ENCODE measurements around a stretch of chr13.

GRCh38 chr13:32246464-32246939 is 68.7 kb downstream of the ZAR1L start:
- PRO-cap, result no peak

DNA sequence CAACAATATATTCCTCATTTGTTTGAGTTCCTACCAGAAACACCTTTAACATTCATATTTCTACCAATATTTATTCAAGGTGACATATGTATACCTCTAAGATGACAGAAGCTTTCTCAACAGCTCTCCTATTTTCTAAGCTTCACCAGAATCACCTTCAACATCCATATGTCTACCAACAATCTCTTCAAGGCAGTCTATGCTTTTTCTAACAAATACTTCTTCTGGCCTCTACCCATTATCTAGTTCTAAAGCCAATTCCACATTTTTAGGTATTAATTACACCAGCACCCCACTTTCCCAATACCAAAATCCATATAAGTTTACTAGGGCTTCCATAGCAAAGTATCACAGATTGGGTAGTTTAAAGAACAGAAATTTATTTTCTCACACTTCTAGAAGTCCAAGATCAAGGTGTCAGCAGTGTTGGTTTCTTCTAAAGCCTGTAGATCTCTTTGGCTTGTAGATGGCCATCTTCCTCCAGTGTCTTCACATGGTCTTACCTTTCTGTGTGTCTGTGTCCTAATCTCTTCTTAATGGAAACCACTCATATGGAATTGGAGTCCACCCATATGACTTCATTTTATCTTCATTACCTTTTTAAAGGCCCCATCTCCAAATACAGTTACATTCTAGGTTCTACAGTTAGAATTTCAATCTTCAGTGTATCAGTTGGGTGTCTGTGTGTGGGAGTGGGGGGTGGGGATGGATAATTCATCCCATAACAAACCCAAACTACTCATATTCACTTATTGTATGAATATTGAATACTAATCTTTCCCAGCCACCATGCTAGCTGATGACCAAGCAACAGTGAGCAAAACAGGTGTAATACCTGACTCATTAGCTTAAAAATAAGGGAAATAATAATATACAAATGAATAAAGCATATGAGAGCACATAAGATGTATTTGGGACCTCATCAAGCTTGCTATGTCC is 32.6 kb downstream of the N4BP2L2 start:
- PRO-cap, result no peak

DNA sequence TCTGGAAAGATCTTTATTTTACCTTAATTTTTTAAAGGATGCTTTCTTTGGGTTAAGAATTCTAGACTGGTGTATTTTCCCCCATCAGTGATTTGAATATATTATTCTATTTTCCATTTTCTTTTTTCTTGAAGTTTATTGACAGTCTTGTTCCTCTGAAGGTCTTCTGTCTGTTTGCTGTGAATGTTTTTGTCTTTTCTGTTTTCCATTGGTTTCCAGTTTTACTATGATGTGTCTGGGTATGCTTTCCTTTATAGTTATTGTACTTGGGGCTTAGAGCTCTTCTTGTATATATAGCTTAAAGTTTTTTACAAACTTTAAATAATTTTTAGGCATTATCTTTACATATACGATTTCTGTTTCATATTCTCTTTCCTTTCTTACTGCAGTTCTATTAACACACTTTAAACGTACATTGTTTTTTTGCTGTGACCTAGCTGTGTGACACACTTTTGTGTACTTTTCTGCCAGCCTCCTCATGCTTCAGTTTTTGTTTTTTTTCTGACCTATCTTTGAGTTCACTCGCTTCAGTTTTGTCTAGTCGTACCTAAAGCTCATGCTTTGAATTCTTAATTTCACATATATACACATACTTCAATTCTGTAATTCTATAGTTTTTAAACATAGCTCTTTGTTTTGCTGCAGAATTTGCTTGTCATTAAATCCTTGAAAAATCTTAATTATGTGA is 150.2 kb downstream of the PDS5B start:
- PRO-cap, result no peak

- PRO-cap, result no peak
Observed at GRCh38 chr13:32889667-32890002, 126.6 kb upstream of the KL start.

DNA sequence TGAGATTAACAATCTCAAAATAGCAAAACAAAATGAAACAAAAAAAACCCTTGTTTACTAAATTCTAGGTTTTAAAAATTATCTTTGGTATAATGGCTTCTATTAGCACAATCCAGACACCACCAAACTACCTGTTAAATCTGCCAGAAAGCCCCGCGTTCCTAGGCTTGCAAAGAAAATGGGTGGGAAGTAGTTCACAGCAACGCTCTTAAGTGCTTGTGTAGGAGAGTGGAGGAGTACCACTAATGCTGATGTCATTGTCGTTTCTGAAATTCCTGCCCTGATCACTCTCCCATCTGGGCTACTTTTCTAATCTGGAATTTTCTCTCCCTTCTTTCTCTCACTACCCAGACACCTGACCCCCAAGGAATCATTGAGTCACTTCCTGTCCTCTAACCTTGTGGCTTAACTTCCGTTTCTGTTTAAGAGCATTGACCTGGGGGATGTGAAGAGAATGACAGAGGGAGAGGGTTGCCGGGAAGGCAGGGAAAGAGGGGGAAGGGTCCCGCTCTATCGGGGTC is 98.8 kb downstream of the STARD13 start:
- PRO-cap, result no peak

DNA sequence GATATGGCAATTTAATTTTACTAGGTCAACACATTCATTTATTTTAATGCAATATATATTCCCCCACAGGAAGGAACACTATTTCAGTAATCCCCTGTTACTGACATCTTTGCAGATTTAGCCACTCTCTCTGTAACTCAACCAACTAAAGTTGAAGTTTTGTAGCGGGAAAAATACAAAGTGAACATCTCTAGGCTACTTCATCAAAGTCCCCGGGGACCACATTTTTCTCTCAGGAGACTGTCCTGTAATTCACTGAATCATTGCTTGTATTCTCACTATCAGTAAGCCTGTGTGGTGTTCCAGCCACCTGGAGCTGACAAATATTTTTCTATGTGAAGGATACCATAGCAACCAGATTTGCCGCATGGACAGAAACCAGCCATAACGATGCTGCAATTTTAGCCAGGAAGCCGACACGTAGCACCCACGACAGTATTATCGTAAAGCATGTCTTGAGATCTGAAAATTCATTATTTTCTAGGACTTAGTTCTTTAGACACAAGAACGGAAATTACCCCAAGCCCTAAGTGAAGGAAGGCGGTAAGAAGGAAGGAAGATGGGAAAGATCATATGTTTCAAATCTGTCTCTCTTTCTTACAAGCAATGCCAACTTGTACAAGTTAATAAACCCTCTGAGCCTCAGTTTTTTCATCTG is 90.2 kb downstream of the STARD13 start:
- PRO-cap, result no peak

GRCh38 chr13:33233316-33234069 is 52.1 kb downstream of the STARD13 start:
- PRO-cap, result no peak

DNA sequence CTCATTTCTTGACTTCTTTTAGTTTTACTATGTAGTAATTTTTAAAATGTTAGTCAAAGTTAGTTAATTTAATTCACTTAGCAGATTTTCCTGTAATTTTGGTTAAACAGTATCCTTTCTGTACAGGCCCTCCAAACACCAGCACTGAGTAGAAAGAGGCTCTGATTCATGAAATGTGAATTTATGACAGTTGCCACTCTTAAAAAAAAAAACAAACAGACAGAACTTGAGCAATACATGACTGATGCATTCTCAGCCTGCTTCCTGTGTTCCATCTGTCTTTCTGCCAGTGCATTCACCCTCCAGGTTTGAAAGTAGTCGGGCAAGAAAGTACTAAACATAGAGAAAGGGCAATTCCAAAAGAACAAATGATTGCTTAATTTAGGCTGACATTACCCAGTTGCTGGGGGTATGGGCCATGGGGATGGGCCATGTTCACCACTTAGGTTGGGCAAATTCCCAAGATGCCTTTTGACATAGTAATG is 5.7 kb downstream of the STARD13 start:
- PRO-cap, result no peak

DNA sequence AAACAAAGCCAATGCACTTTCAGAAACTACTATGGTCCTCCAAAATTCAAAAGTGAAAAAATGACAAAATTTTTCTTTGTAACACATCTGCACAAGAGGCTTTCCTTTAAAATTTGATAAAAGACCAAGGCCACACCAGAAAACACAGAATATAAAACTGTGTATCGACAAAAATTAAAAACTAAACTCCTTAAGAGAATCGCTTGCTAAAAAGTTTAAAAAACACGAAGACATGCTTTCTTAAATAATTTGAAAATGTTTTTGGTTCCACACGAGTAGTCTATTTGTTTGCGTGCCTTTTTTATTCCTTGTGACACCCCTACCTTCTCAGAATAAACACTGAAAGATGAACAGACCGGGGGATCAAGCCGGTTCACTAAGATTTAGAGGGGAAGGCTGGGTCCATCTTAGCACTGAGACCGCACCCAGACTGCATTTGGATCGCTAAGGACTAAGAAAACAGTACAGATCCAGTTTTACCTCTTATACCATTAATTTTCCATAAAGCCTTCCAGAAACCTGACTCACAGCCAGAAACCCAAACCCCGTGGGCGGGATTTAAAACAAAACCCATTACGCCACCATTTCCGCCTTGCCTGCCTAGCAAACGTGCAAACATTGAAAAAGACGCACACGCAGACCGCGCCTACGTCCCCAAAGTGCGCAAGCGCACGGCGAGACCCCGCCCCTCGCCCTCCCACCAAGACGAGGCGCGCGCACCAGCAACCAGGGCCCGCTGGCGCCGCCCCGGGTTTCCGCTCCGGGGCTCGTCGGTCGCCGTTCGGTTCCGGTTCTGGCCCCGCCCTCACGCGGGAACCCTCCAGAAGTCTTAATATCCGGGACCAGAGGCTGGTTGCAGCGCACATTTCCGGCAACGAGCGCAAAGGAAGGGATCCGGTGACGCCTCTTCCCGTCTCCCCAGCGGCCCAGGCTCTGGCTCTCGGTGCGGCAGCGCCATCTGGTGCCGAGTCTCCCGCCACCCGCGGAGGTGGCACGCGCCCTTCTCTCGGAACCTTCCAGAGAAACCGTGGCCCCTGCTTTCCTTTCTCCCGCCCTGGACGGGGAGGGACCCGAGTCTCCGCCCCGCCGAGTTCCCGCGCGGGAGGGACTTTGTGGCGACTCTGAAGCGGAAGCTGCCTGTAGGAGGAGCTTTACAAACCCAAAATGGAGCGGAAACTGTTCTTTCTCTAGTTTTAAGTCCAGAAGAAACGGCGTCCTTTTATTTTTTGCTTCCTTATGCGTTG is 256.7 kb upstream of the STARD13 start:
- PRO-cap, result bidirectional peak, plus-strand start at position 863 of the sequence, minus-strand start at position 626 of the sequence; bidirectional peak, plus-strand start at position 1,154 of the sequence, minus-strand start at position 1,114 of the sequence

- PRO-cap, result no peak
Observed at GRCh38 chr13:33634430-33634866, 183.5 kb upstream of the RFC3 start.

- PRO-cap, result no peak
Observed at GRCh38 chr13:33642209-33643158, 175.5 kb upstream of the RFC3 start.

- PRO-cap, result no peak
Observed at GRCh38 chr13:33682849-33683201, 135.1 kb upstream of the RFC3 start.

DNA sequence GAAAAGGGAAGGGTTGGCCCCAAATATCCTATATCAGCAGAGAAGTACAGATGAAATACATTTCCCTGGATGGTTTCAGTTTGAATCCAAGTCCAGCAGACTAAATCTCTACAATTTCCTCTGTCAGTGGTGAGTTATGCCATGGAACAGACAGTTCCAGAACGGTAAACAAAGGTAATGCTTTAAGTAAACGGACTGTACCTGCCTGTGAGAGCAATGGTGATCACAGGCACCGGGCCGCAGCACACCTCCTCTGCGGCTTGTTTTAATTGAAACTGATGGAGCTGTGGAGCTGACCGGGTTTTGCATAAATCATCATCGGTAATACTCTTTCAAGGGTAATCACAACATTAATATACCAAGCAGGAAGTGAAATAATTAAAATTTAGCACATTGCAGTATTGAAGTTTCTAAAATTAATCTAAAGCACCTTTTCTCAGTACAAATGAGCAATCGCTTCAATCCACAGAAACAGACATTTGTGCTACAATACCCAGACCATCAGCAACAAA is 517.7 kb downstream of the RFC3 start:
- PRO-cap, result no peak

DNA sequence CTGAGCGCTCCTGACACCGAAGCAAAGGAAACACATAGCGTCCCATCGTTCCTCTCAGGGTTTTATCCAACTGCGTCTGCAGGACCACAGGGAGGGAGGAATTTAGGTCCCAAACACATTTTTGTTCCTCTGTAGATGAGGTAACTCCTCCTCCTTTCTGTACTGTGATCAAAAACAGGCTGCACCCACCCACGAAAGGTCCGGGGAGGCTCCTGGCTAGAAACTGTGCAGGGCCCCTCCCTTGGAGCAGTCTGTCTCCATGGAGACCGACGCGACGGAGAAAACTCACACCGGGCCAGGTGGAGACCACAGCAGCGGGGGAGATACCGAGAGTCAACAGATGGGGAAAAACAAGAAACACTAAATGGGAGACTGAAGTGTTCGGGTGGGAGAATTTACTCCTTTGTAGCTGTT is 191.8 kb upstream of the NBEA start:
- PRO-cap, result no peak

GRCh38 chr13:34762312-34762629 is 179.8 kb upstream of the NBEA start:
- PRO-cap, result no peak

- PRO-cap, result no peak
Observed at GRCh38 chr13:35157076-35157520, 215.0 kb downstream of the NBEA start.

GRCh38 chr13:35699205-35699644 is 222.7 kb upstream of the MAB21L1 start:
- PRO-cap, result no peak

GRCh38 chr13:35848217-35848520 is 283.0 kb downstream of the DCLK1 start:
- PRO-cap, result no peak

DNA sequence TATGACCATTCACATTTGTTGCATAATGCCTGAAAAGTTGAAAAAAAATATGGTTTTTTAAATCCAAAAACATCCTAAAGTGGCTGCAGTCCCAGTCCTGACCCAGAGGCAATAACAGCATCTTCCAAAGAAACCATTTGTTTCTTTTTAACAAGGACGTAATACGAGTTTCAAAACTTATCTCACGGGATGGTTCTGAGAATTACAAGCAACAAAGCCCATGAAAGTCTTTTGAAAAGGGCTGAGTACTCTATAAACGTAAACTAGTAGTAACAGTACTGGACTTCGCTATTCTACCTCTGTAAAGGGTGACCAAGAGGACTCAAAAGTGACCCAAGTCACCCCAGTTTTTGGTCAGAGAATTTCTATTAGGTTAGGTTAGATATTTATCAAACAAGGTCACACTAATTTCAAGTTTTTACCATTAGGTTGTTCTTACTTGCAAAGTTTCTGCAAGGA is 61.1 kb downstream of the DCLK1 start:
- PRO-cap, result no peak

DNA sequence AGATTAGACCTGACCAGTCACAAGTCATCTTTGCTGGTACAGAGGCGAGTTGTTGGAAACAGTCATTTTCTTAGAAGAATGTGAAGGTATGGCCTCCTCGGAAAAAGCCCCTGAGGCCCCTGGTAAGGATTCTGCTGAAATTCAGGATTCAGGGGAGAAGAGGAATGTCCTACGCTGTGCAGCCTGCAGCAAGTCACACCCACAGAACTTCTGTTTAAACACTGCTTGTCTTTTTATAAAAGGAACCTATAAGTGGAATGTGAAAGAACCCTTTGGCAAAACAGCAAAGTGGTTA is 11.1 kb upstream of the SPART start:
- PRO-cap, result no peak

All from neuron (in vitro differentiated cells).